ENCODE data around the gene CXCL12.

GRCh38 chr10:35331793-35332433, 4.4 kb upstream of the CCNY start:
- PRO-cap, 4 experiments: no peak in any of the 4 experiments
- RAMPAGE, long total RNA, 2 experiments: no peak in any of the 2 experiments

GRCh38 chr10:35341365-35341669, 5.0 kb downstream of the CCNY start:
- PRO-cap, 4 experiments: no peak in any of the 4 experiments
- RAMPAGE, long total RNA, 2 experiments: no peak in any of the 2 experiments

GRCh38 chr10:35404415-35405355, 68.4 kb downstream of the CCNY start:
- PRO-cap, 4 experiments: no peak in any of the 4 experiments
- RAMPAGE, long total RNA, 2 experiments: start-site peak on the plus strand in 1 of 2 experiments, at chr10:35404302-35404778 at its widest, 5 reads per replicate

DNA sequence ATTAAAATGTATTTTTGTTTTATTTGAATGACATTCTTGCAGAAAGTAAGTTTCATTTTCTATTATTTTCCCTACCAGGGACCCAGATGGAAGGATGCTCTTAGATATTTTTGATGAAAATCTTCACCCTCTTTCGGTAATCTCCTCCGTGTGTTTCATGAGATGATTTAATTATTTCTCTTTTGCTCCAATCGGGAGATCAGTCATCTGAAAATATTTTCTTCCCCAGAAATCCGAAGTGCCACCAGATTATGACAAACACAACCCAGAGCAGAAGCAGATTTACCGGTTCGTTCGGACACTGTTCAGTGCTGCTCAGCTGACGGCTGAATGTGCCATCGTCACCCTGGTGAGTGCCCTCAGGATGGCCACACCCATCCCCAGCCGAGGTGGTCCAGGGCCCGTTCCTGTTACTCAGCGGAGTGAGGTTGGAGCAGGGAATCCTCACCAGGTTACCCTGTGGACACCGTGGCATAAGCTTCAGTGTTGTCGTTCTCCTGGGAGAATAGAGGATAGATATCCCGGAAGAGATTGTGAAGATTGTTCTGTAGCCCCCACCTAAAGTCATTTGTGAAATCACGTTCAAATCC, 75.2 kb upstream of the GJD4 start:
- PRO-cap, 4 experiments: no peak in any of the 4 experiments
- RAMPAGE, long total RNA, 2 experiments: no peak in any of the 2 experiments

DNA sequence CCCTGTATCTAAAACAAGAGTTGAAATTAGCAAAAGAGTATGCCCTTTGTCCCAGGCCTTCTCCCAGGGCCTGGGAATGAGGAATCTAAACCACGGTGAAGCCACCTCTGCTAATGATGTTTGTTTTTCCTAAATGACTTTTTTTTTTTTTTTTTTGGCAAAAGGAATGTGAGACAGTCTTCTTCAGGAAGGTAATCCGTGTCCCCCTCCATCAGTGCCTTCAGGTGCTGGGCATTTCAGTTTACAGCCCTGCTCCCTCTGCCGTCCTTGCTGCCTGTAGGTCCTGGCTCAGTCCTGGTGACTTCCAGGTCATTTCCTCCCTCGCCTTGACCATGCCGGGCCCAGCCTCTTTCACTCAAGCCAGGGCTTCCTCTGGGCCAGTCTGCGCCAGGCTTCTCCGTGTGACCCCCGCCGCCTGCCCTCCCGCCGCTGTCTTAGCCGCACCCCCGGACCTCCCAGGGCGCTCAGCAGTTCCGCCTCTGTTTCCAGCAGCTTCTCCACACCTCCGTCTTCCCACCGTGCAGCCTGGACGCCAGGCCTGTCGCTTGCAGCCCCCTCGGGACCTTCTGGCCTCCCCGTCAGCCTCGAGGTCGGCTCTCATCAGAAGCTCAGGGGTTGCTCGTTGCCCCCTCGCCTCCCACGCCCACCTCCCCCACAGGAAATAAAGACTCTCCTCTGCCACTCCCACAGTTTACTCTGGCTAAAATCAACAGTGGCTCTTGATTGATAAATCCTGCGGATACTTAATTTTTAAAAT, 122.9 kb upstream of the FZD8 start:
- PRO-cap, 4 experiments: peak in 3 of 4 experiments; most common plus-strand start position 470 of the sequence (in 1); most common minus-strand start position 431 of the sequence (in 1)
- RAMPAGE, long total RNA, 2 experiments: no peak in any of the 2 experiments

DNA sequence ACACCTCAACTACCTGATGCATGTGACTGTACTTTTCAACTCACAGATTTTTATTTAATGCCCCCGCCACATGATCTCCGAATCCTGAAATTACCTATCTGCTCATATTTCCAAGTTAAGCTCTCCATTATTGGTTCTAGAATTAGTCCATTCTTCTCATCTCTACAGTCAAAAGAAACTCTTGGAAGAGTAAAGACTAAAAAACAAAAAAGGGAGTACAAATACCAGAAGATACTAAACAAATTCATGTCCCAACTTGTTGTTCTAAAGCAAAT, 413.6 kb upstream of the FZD8 start:
- PRO-cap, 4 experiments: no peak in any of the 4 experiments
- RAMPAGE, long total RNA, 2 experiments: no peak in any of the 2 experiments

DNA sequence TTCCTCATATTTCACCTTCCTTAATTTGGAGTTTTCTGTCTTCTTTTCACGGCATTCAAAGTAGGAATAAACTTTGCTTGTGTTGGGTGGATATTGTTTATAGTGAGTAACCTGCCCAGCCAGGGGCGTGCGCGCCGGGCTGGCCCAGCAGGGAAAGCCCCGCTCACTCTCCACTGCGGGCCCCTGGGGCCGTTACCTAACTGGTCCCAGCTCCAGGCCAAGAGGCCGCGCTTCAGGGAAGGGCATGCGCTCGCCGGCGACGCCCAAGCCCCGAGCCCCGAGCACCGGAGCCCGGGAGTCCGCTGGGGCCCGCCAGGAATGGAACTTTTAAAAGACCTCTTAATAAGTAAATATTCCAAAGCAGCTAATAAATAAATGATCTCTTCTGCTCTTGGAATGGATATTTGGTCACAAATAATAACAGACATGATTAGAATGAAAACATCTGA, 601.2 kb upstream of the ANKRD30A start:
- PRO-cap, 4 experiments: no peak in any of the 4 experiments
- RAMPAGE, long total RNA, 2 experiments: start-site peak on the minus strand in 1 of 2 experiments, centred at position 283 of the sequence, 6 reads per replicate

- PRO-cap, 4 experiments: no peak in any of the 4 experiments
- RAMPAGE, long total RNA, 2 experiments: no peak in any of the 2 experiments
Measured at GRCh38 chr10:37832210-37832867, 25.1 kb downstream of the ZNF248 start.

DNA sequence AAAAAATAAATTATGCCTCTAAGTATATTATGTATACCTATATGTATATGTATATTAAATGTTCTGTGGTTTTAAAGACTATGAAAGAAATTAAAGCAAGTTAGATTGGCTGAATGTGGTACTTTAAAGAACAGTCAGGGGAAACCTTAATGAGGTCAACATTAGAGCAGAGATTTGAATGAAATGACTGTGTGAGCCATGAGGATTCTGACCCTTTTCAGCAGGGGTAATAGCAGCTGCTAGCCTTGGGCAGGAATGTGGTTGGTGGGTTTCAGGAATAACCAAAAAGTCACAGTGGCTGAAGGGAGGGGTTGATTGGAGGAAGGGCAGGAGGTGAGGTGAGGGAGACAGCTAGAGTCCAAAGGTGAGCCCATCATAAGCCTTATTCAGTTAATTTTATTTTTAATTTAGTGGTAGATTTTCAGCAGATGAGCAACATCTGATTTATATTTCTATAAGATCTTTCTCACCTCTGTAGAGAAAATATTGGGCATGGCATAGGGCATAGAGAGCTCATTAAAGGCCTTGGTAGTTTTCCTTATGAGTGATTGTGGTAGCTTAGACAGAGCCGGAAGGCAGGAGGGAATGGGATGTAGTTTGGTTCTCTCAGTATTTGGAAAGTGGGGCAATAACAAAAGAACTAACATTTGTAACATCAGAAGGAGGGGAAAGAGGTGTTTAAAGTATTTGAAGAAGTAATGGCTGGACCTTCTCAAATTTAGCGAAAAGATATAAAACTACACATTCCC, 7.8 kb downstream of the ZNF33A start:
- PRO-cap, 4 experiments: no peak in any of the 4 experiments
- RAMPAGE, long total RNA, 2 experiments: no peak in any of the 2 experiments

DNA sequence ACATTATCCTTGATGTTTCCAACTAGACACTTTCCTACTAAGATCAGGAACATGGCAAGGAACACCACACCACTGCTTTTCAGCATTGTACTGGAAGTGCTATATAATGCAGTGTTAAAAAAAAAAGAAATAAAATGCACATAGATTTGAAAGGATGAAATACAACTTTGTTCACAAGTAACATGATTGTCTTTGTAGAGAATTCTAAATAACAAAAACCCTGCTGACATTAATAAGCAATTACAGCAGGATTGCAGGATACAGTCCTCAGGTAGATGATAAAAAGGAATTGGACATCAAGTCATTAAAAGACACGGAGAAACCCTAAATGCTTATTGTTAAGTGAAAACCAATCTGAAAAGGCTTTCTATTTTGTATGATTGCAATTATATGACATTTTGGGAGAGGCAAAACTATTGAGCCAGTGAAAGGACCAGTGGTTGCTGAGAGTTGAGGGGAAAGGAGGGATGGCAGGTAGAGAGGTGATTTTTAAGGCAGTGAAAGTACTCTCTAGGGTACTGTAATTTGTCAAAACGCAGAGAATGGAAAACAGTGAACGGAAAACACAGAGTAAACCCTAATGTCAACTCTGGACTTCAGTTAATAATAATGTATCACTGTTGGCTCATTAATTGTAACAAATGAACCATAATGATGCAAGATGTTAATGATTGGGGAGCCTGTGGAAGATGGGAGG, 34.7 kb upstream of the ZNF37A start:
- PRO-cap, 4 experiments: no peak in any of the 4 experiments
- RAMPAGE, long total RNA, 2 experiments: start-site peak on the plus strand in 1 of 2 experiments, centred at position 509 of the sequence, 20 reads per replicate

DNA sequence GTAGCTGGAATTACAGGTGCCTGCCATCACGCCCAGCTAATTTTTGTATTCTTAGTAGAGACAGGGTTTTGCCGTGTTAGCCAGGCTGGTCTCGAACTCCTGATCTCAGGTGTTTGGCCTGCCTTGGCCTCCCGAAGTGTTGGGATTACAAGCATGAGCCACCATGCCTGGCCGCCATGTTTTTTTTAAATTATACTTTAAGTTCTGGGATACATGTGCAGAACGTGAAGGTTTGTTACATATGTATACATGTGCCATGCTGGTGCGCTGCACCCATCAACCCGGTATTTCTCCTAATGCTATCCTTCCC, 206.9 kb downstream of the ZNF33B start:
- PRO-cap, 4 experiments: no peak in any of the 4 experiments
- RAMPAGE, long total RNA, 2 experiments: no peak in any of the 2 experiments

DNA sequence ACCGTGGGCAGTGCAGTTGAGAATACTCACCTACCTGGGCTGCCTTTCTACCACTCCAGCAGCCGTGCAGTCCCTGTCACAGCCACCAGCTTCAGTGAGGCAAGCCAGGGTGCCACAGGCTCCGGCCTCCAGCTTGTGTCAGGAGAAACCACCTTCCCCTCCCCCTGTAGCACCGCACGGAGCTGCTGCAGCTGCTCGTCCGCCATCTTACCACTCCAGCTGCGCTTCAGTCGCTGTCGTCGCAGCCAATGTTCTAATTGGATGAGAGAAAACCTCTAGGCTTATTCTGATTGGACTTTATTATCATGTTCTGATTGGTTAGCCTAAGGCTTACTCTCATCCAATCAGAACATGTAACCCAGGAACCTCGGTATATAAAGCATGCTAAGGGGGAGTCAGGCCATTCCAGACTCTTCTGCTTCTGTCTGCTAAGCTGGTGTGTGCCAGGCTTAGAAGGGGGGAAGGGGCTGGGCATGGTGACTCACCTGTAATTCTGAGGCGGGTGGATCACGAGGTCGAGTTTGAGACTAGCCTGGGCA, 53.2 kb upstream of the ZNF33B start:
- PRO-cap, 4 experiments: no peak in any of the 4 experiments
- RAMPAGE, long total RNA, 2 experiments: no peak in any of the 2 experiments

GRCh38 chr10:42818652-42819250, 36.2 kb downstream of the BMS1 start:
- PRO-cap, 4 experiments: no peak in any of the 4 experiments
- RAMPAGE, long total RNA, 2 experiments: no peak in any of the 2 experiments

- PRO-cap, 4 experiments: no peak in any of the 4 experiments
- RAMPAGE, long total RNA, 2 experiments: no peak in any of the 2 experiments
Measured at GRCh38 chr10:43361378-43362037, 9.9 kb upstream of the FXYD4 start.

DNA sequence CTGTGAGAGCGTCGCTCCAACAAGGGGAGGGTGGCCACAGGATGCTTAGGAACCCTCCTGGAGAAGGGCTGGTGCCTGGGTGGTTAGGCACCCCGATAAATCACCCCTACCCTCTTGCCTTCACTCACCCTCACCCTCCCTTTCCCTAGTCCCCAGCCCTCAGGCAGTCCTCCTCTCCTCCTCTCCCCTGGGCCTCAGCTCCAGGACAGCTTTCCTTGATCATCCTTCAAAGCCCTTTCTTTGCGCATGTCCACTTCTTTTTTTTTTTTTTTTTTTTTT, 3.3 kb downstream of the FXYD4 start:
- PRO-cap, 4 experiments: no peak in any of the 4 experiments
- RAMPAGE, long total RNA, 2 experiments: no peak in any of the 2 experiments

- PRO-cap, 4 experiments: no peak in any of the 4 experiments
- RAMPAGE, long total RNA, 2 experiments: no peak in any of the 2 experiments
Measured at GRCh38 chr10:43394823-43395585, 14.0 kb downstream of the HNRNPF start.

DNA sequence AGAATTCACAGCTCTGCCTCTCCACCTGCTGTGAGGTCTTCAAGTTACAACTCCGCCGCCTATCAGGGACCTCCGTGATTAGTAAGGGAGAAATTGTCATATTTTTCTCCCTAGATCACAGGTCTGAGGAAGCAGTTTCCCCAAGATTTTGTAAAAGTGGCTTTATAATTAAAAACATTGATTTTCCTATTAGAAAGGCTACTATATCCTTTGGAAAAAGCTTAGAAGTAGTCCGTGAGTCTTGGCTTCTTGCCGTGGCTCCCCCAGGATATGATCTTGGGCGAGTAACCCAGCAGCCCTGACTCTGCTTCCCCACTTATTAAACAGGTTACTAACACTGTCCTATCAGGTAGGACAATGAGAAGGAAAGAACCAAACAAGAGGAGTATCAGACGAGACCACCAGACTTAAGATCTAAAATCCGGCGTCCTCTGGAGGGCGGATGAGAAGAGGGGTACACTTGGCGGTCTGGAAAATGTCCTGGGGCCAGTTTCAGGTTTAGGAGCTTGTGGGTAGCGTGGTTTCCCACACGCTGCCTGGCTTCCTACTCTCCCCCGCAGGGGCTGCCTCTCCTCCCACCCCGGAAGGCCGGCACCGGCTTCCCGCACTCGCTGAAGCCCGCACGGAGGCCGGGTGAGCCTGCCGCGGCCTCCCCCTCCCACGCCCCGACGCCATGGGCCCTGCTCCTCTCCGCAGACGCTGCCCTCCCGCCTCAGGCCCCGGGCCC, 690 bp downstream of the ZNF32 start:
- PRO-cap, 4 experiments: no peak in any of the 4 experiments
- RAMPAGE, long total RNA, 2 experiments: no peak in any of the 2 experiments

DNA sequence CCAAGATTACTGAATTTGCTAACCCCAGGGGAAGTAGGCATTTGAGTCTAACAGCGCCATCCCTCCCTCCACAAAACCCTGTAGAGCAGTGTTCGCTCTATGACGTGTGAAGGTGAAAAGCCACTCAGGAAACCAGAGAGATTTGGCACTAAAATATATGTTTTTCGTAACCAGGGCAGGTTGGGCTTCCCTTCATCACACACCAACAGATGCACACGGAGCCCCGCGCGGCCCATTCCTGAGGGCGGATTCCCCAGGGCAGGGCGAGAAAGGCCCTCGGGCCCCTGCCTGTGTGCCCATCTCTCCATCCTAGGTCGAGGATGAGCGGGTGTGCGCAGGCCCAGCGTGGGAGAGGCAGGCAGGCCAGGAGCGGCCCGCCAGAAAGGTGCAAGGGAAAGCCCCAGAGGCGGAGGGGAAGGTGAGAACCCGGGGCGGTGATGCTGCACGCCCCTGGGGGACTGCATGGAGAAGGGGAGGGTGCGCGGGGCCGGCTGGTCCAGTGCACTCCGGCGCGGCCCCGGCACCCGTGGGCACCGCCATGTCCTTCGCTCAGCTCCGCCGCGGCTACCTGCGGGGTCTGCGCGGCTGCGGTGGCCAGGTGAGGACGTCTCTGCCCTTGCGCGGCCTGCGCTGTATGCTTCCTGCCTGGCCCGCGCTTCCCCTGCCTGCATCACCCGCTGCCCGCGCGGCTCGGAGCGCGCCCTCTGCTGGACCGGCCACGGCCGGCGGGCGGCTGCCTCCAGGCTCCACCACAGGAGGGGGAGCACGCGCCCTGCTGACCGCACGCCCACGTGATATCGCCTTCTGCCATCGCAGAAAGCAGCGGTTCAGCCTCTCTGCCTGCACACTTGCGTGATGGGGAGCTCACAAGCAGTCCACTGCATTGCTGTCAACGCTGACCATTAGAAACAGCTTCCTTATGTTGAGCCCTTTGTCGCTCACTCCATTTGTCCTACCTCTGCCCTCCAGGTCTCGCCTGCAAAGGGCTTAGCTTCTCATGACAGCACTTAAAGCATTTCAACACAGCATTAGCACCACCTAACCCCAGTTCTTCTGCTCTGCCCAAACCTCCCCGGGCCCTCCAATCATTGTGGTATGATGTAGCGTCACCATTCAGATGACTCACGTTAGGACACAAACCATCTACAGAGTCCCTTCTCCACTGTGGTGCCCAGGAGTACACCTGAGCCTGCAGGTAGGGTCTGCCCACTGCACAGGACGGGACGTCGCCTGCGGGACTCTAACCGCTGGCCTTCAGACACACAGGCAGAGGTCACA, 74.0 kb downstream of the CXCL12 start:
- PRO-cap, 4 experiments: peak in 1 of 4 experiments; most common plus-strand start position 845 of the sequence (in 1); most common minus-strand start position 636 of the sequence (in 1)
- RAMPAGE, long total RNA, 2 experiments: no peak in any of the 2 experiments

GRCh38 chr10:44384537-44385538, at the start of gene CXCL12:
Gene CXCL12, minus strand, starts transcription at chr10:44385097.
- PRO-cap, 4 experiments: peak in 4 of 4 experiments; most common plus-strand start chr10:44385285 (in 2); most common minus-strand start chr10:44385097 (in 4)
- RAMPAGE, long total RNA, 2 experiments: no peak in any of the 2 experiments

GRCh38 chr10:44386344-44386969, 1.6 kb upstream of the CXCL12 start:
- PRO-cap, 4 experiments: peak in 1 of 4 experiments; most common minus-strand start chr10:44386613 (in 1)
- RAMPAGE, long total RNA, 2 experiments: no peak in any of the 2 experiments

Measured in right lobe of liver (tissue), 4 donors.